Choroid plexus epithelial cell (primary cell): ENCODE measurements around a stretch of chr18.

- RRBS = no CpG with 5 or more reads among the region's 10 CpGs
Measured at GRCh38 chr18:47149167-47149836, 998 bp downstream of the HDHD2 start.

GRCh38 chr18:47174432-47175427 lies 1.4 kb downstream of the IER3IP1 start:
- RRBS = no CpG with 5 or more reads among the region's 21 CpGs

DNA sequence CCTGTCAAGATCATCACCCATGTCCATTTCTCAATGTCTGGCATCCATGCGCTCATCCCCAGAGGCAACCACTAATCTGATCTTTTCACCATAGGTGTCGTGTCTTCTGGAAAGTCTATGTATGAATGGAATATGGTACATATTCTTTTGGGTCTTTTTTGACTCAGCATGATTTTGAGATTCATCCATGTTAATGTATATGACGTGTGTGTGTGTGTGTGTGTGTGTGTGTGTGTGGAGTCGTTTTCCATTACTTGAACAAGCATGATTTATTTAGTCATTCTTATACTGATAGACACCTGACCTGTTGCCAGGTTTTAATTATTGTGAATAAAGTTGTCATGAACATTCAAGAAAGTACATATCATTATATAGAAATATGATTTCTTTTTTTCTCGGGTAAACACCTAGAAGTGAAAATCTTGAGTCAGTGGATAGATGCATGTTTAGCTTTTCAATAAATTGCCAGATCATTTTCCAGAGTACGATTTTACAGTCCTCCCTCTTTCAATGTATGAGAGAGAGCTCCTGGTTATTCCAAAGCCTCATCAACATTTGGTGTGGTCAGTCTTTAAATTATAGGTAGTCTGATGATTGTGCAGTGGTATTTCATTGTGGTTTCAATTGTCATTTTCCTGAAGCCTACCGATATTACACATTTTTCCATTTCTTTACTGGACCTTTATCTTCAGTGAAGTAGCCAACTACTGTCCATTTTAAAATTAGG lies 51.0 kb downstream of the SMAD2 start:
- RRBS = no CpG with 5 or more reads among the region's 7 CpGs

DNA sequence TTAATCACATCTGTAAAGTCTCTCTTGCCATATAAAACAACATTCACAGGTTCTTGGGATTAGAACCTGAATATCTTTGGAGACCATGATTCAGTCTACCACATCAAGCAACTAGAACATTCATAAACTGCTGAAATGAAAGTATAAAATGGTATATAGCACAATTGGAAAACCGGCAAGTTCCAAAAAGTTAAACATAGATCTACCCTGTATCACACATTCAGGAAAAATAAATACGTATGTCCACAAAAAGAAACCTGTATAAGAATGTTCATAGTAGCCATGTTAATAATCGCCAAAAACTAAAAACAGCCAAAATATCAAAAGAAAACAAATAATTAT lies 23.5 kb downstream of the SMAD2 start:
- RRBS = no CpG with 5 or more reads among the region's 3 CpGs

DNA sequence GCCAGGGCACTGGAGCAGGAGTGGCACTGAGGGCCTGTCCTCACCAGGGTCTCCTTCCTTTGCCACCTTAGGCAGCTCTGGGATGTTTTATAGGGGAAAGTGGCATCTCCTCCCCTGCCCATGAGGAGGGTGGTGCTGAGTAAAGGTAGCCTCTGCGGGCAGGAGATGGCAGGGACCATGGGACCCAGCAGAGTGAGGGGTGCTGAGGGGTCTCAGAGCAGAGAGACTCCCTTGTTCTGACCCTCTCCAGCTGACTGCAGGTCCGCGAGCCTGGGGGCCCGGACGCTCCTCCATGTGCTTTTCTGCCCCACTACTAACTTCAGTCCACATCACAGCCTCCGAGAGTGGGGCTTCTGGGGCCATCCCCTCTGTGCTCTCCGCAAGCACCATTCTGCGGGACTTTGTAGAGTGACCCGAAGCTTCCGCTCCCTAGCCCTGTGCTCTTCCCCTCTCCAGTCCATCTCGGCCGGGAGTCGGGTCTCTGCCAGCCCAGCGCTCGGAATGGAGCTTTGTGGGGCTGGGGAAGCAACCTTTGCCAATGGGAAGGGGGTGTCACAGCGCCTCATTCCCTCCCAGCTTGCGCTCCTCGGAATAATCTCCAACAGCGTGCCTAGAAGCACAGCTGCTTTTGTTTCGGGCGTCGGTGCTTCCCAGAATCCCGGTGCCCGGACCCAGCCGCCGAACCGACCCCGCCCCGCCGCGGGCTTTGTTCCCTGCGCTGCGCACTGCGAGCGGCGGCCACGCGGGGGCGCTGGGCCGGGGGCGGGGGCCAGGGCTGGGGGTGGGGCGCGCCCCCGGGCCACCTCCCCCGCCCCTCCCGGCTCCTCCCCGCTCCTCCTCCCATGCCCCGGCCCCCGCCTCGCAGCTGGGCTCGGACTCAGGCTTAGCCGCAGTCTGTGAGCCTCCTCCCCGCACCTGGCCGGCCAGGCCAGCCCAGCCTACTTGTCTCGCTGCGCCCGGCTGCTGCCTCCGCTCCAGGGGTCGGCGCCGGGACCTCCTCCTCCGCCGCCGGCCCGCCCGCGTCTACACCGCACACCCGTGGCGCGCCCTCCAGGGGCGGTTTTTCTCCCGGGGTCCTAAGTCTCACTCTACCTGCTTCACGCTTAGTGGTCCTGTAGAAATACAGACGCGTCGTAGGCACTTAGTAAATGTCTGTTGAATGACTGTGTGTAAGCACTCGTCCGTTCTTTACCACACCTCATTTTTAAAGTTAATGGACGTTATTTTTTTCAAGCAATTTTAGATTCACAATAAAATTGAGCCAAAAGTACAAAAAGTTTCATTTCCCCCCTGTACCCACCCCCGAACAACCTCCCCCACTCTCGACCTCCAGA lies 77.6 kb upstream of the SMAD2 start:
- RRBS = 1% methylated on average over 38 of the region's 82 CpGs

GRCh38 chr18:48028525-48029204 lies 98.2 kb upstream of the SMAD2 start:
- RRBS = 85% methylated on average over 6 of the region's 7 CpGs

- RRBS = no CpG with 5 or more reads among the region's 4 CpGs
Measured at GRCh38 chr18:48077611-48078057, 147.2 kb upstream of the SMAD2 start.

DNA sequence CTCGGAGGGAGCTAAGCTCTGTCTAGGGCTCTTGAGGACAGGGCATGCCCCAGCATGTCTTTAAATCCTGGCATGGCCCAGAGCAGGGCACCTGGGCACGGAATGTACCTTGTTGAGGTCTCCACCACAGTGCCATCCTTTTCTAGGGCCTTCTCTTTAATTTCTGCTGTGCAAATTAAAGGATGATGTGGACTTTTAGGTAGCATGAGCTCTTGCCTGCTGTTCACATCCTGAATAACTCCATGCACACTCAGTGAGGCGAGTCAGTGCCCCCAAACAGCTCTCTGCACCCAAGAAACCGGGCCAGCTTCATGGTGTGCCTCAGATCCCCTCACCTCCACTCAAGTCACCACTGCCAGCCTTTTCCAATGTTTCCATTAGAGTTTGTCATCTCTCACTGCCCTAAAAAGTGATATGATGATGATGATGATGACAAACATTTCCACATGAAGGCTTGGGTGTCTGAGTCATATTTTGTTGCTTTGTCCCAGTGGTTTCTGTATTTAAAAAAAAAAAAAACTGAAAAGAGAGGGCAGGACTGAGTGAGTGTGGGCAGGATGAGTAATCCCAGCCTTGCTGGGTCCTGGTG lies 78.9 kb downstream of the ZBTB7C start:
- RRBS = no CpG with 5 or more reads among the region's 4 CpGs

- RRBS = no CpG with 5 or more reads among the region's 13 CpGs
Measured at GRCh38 chr18:48356766-48357726, 52.1 kb downstream of the ZBTB7C start.

GRCh38 chr18:48449188-48449693 lies 40.1 kb upstream of the ZBTB7C start:
- RRBS = no CpG with 5 or more reads among the region's 6 CpGs

- RRBS = no CpG with 5 or more reads among the region's 3 CpGs
Measured at GRCh38 chr18:48755783-48756348, 194.9 kb downstream of the SMAD7 start.

- RRBS = no CpG with 5 or more reads among the region's 19 CpGs
Measured at GRCh38 chr18:48761569-48762140, 189.1 kb downstream of the SMAD7 start.

- RRBS = no CpG with 5 or more reads among the region's 5 CpGs
Measured at GRCh38 chr18:48927677-48928225, 23.0 kb downstream of the SMAD7 start.

DNA sequence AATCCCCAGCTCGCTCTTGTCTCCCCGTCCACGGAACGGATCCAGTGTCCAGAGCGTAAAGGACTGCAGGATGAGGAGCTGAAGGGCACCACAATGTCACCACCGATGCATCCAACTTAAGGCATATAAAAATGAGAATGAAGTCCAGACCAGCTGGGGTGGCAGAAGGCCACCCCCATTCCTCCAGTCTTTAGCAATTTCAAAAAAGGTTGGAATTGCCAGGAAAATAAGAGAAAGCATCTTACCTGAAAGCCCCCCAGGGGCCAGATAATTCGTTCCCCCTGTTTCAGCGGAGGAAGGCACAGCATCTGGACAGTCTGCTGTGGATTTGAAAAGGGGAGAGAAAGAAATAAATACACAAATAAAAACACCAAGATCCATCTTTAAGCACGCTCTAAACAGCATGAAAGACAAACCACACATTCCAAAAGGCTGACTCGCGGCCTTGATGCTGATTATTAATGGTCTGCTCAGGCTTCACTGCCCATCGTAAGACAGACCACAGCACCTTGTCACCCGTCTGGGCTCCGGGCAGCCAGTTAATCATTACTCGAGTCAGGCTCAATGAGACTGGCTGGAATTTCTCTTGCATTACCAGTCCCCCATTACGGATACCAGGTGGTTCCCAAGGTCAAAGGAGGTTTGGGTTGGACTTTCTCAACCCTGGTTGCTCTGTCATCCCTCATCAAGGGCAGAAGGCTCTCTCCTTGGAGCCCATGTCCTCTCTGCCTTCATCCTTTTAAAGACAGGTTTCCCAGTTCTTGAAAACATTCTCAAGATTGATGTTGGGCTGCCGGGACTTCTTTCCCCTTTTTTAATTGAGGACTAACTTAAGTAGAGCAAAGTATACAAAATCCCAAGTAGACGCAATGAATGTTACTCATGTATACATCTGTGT lies 8.3 kb downstream of the SMAD7 start:
- RRBS = no CpG with 5 or more reads among the region's 18 CpGs

GRCh38 chr18:48944575-48944986 lies 6.2 kb downstream of the SMAD7 start:
- RRBS = no CpG with 5 or more reads among the region's 6 CpGs

- RRBS = no CpG with 5 or more reads among the region's 2 CpGs
Measured at GRCh38 chr18:48956294-48956776, 5.6 kb upstream of the SMAD7 start.

- RRBS = no CpG with 5 or more reads among the region's 12 CpGs
Measured at GRCh38 chr18:48992636-48993309, 42.0 kb upstream of the SMAD7 start.

DNA sequence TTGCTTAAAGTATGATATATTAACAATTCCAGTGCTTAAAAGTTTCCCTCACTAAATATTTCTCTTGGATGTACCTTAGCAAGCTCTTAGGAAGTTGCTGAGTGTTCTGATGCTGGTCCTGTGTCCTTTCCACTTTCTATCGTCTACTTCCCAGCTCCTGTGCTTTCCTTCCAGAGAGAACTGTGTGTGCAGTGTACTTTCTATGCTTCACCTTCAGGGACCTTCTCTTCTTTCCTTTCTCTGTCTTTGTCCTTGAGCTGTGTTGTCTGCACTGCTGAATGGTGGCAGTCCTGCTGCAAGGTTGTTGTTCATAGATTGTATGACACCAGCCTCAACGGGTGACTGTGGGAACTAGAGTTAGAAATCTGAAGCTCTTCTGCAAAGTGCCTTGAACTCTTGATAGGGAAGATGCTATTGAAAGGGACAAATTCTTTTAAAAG lies 90.1 kb upstream of the SMAD7 start:
- RRBS = no CpG with 5 or more reads among the region's 2 CpGs

GRCh38 chr18:49514596-49515041 lies 22.4 kb upstream of the RPL17 start:
- RRBS = no CpG with 5 or more reads among the region's 9 CpGs